ENCODE results near the genes OR4A5, TRIM48, OR8J3, OR5M1, APLNR and SMTNL1.

DNA sequence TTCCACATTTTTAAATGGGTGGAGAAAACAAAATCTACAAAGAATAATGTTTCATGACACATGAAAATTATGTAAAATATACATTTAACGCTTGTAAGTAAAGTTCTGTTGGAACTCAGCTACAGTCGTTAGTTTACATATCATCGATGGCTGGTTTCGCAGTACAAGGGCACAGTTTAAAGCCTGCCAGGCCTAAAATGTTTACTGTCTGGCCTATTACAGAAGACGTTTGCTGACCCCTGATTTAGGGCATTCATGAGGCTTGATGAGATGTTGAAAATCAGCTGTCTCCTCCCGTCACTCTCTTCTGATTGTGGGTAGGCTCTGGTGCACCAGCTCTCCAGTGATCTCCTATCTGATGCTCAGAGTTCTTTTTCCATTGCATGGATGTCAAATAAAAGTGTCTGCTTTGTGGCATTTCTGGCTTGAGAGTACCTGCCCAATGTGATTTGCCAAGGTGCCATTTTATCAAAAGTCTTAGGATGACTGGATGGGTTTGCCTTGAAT, 117.3 kb upstream of the OR4B1 start:
- PRO-cap, 2 experiments: no peak in any of the 2 experiments

- PRO-cap, 2 experiments: no peak in any of the 2 experiments
These were observed 112.6 kb upstream of the OR4B1 start for GRCh38 chr11:48103706-48104720.

GRCh38 chr11:48105388-48106030, 111.1 kb upstream of the OR4B1 start:
- PRO-cap, 2 experiments: no peak in any of the 2 experiments

DNA sequence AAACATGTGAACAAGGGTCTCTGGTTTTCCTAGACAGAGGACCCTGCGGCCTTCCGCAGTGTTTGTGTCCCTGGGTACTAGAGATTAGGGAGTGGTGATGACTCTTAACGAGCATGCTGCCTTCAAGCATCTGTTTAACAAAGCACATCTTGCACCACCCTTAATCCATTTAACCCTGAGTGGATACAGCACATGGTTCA, 41.1 kb upstream of the OR4C13 start:
- PRO-cap, 2 experiments: no peak in any of the 2 experiments

DNA sequence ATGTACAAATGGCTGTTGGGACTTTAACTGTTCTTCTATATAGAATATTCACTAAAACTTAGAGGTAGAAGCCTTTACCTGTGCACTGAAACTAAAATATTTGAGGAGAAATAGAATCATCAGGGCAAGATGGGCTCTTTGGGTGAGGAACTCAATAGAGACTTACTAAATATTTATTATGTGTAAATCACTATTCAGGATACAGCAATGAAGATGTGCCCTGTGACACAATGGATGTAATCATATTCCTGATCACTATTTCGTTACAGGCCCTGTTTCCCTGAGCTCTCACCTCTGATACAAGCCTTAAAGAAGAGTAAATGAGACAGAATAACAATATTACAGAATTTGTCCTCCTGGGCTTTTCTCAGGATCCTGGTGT, at the start of gene OR4A5:
Gene OR4A5, plus strand, starts transcription at position 268 of the 382 bp plus-strand sequence.
- PRO-cap, 2 experiments: no peak in any of the 2 experiments

DNA sequence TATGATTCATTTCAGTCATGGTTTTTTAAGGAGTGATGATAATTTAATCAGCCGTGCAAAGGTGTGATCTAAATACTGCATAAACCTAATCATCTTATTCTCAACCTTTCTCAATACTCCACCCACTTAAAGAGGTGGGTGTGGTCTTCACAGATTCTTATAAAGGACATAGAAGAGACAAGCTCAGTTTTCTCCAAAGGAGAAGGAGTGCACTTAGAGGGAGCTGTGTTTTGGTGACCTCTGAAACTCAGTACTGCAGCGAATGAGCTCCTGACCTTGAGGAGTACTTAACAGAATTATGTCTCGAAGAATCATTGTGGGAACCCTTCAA, at the start of gene TRIM48:
Gene TRIM48, plus strand, starts transcription at position 186 of the 331 bp plus-strand sequence.
- PRO-cap, 2 experiments: no peak in any of the 2 experiments

- PRO-cap, 2 experiments: no peak in any of the 2 experiments
These were observed at the start of gene OR8J3 for GRCh38 chr11:56140038-56140595. Gene OR8J3 (minus strand): TSS chr11:56140201.

- PRO-cap, 2 experiments: no peak in any of the 2 experiments
These were observed at the start of gene OR5M1 for GRCh38 chr11:56614805-56615189. Gene OR5M1 (minus strand): TSS chr11:56614874.

DNA sequence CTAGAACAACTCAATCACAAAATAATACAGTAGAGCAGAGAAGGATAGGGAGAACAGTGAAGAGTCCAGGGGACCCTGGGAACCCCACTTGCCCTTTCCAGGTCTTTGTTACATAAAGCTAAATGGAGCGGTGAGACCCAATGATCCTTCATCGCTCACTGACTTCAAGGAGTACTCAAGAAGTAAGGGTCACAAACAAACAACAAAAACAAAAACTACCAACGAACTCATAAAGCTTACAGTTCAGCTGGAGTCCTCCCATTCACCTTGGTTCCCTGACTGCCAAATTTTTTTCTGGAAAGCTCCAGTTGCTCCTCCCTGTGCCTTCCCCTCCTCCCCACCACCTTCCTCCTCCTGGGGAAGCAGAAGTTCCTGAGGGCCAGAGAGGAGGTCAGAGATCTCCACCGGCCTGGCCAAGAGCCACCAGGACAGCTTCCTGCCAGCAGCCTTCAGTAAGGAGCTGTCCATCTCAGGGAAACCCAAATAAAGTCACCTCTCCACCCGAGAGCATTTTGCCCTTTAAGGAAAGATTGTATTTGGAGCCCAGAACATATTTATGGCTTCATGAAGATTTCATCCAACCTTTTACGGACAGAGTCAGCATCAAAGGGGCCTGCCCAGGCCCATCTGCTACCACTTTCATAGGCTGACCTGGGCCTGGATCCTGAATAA, 20.1 kb downstream of the APLNR start:
- PRO-cap, 2 experiments: no peak in any of the 2 experiments

- PRO-cap, 2 experiments: no peak in any of the 2 experiments
These were observed at the start of gene APLNR for GRCh38 chr11:57237072-57237856. Gene APLNR (minus strand): TSS chr11:57237250.

GRCh38 chr11:57288698-57289760, 35.7 kb downstream of the TNKS1BP1 start:
- PRO-cap, 2 experiments: no peak in any of the 2 experiments

DNA sequence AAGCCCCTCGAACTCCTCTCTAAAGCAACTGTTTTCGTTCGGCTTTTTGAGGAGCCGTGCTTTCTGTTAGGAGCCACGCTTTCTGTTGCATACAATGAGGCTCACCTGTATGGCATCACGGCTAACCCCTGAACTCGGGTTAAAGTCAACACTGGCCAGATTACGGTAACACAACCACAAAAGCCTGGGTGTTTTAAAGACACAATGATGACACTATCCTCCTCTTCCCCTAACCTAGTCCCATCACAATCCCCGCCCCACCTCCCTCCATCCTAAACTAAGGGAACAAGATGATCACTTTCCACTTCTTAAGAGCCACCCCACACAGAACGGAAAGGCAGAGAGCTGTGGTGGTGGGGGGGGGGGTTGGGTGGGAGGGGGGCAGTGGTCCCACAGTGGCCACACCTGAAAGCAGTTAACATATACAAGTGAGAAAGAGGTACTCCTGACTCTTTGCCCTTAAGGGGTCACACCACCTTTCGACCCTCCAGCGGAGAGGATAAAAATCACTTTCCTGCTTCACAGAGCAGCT, 18.1 kb downstream of the TNKS1BP1 start:
- PRO-cap, 2 experiments: no peak in any of the 2 experiments

GRCh38 chr11:57308255-57308840, 16.4 kb downstream of the TNKS1BP1 start:
- PRO-cap, 2 experiments: no peak in any of the 2 experiments

GRCh38 chr11:57316529-57317591, 7.9 kb downstream of the TNKS1BP1 start:
- PRO-cap, 2 experiments: no peak in any of the 2 experiments

- PRO-cap, 2 experiments: no peak in any of the 2 experiments
These were observed 548 bp downstream of the TNKS1BP1 start for GRCh38 chr11:57324027-57324780.

GRCh38 chr11:57457175-57457673, 3.1 kb upstream of the RTN4RL2 start:
- PRO-cap, 2 experiments: no peak in any of the 2 experiments

DNA sequence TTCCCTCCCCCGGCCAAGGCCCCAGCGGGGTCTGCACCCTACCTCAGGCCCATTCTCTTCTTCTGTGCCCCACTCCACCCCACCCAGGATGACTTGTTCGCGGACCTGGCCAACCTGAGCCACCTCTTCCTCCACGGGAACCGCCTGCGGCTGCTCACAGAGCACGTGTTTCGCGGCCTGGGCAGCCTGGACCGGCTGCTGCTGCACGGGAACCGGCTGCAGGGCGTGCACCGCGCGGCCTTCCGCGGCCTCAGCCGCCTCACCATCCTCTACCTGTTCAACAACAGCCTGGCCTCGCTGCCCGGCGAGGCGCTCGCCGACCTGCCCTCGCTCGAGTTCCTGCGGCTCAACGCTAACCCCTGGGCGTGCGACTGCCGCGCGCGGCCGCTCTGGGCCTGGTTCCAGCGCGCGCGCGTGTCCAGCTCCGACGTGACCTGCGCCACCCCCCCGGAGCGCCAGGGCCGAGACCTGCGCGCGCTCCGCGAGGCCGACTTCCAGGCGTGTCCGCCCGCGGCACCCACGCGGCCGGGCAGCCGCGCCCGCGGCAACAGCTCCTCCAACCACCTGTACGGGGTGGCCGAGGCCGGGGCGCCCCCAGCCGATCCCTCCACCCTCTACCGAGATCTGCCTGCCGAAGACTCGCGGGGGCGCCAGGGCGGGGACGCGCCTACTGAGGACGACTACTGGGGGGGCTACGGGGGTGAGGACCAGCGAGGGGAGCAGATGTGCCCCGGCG, 15.9 kb downstream of the RTN4RL2 start:
- PRO-cap, 2 experiments: no peak in any of the 2 experiments

DNA sequence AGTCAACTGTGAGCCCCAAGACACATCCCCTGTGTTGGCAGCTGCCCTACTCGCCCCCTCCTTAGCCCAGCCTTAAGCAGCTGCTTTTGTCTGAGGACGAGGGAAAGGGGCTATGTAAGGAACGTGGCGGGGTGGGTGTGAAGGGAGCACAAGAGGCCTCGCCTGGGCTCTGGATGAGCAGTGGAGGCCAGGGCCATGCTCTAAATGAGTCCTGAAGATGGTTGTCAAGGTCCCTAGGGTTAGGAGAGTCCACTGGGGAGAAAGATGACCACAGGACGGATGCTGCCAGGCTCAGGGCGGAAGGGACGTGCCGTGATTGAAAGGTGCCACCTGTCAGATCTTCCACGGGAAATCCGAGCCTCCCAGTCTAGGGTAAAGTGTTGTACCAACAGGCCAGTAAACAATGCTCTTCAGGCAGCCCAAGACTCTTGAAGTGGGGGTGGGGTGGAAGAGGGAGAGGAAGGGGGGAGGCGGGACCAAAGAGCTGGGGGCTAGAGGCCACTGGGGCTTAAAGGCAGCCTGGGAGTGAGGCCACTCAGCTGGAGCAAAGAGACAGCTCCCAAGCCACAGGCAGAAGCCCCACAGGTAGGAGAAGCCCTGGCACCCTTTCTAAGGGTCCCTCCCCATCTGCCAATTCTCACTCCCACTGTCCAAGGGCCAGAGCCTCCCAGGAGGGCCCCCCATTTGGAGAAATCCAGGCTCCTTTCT, at the start of gene SMTNL1:
Gene SMTNL1, plus strand, starts transcription at position 538 of the 708 bp plus-strand sequence.
- PRO-cap, 2 experiments: no peak in any of the 2 experiments

GRCh38 chr11:57616415-57616854, 18.9 kb downstream of the SERPING1 start:
- PRO-cap, 2 experiments: no peak in any of the 2 experiments

DNA sequence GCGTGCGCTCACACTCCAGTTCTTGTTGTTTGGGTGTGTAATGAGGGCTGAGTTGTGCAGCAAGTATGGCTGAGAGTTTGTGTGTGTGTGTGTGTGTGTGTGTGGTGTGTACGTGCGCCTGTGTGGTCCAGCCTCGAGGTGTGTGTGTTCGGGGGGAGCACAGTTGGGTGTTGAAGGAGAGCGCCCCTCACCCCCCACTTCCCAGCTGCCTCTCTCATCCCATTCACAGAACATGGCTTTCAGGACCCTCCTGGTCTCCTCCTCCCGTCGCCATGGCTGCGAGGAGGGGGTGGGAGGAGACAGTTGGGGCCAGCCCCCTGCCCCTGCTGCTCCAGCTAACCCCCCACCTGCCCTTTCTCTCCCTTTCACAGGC, 10.6 kb downstream of the YPEL4 start:
- PRO-cap, 2 experiments: no peak in any of the 2 experiments

Data from monocyte (primary cell).